ENCODE measurements around the gene CKAP2.

DNA sequence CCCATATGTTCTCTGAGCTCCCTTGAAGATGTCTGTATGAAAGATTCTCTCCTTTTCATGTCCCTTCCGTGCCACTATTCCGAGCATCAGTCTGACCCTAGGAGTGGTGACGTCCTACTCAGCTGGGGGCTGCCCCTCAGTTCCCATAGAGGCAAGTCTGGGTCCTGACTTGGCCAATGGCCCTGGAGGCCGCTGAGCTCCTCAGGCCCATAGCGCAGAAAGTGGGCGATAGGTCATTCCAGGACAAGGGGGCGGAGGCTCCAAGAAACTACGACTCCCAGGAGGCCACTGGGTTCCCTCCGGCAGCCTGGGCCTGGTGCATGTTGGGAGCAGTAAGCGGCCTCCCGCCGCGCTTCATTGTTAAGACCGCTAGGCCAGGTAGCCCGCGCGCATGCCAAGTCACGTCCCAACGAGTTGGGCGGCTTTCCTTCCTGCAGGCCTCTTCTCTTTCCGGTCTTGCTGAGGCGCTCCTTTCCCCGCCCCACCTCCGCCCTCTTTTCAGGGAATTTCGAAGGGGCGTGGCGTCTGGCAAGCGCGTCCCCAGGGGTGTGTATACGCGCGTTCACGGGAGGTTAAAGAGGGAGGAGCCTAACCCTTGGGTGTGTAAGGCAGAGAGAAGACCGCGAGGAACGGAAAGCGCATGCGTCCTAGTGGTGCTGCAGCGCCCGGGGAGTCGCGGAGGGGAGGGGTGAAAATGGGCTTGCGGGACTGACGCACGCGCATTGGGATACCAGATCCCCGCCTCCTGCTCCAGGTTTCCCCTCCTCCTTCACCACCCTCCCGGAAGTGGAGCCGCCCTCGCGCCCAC, 474 bp upstream of the WDFY2 start:
- RRBS = under 1% methylated on average over 4 of the region's 51 CpGs

- RRBS = no CpG with 5 or more reads among the region's 10 CpGs
Measured at GRCh38 chr13:51646001-51646785, 61.9 kb downstream of the WDFY2 start.

- RRBS = no CpG with 5 or more reads among the region's 2 CpGs
Measured at GRCh38 chr13:51765635-51766028, 38.3 kb downstream of the DHRS12 start.

DNA sequence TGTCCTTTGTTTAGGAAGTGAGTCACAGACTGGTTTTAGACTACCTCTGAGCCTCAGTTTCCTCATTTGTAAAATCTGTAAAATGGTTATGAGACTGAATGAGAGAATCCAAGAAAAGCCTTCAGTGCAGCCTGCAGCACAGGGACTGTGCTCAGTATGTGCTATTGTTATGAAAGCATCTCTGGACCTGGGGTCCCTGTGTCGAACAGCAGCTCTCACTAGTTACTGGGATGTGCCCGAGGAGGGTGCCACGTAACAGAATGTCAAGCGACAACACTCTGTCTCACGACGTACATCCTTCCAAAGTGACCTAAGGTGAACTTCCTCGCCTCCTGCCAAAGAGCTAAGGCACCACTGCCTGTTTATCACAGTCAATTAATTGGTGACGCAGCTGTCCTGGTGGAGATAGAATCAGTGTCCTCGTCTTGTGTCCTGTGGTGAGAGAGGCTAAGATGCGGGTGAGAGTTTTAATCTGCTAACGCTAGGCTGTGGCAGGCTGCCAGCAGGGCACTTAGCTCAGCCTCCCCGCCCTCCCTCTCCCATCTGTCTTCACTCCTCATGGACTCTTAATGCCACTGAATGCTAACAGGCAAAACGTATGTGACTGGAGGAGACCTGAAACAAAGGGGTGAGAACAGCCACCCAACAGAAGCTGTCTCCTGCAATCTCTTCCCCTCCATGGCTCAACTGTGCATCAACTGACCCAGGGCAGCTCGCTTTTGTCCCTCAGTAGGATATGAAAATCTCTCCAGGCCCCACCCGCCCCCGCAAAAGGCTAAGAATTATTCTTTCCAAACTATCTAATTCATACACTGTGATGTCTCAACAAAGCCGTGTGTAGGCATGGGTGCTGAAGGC, 17.9 kb downstream of the DHRS12 start:
- RRBS = no CpG with 5 or more reads among the region's 17 CpGs

GRCh38 chr13:51822168-51822513, 18.2 kb upstream of the DHRS12 start:
- RRBS = no CpG with 5 or more reads among the region's 7 CpGs

- RRBS = no CpG with 5 or more reads among the region's 6 CpGs
Measured at GRCh38 chr13:51851189-51851600, 6.2 kb upstream of the TMEM272 start.

GRCh38 chr13:52428199-52428968, 22.1 kb downstream of the VPS36 start:
- RRBS = no CpG with 5 or more reads among the region's 2 CpGs

DNA sequence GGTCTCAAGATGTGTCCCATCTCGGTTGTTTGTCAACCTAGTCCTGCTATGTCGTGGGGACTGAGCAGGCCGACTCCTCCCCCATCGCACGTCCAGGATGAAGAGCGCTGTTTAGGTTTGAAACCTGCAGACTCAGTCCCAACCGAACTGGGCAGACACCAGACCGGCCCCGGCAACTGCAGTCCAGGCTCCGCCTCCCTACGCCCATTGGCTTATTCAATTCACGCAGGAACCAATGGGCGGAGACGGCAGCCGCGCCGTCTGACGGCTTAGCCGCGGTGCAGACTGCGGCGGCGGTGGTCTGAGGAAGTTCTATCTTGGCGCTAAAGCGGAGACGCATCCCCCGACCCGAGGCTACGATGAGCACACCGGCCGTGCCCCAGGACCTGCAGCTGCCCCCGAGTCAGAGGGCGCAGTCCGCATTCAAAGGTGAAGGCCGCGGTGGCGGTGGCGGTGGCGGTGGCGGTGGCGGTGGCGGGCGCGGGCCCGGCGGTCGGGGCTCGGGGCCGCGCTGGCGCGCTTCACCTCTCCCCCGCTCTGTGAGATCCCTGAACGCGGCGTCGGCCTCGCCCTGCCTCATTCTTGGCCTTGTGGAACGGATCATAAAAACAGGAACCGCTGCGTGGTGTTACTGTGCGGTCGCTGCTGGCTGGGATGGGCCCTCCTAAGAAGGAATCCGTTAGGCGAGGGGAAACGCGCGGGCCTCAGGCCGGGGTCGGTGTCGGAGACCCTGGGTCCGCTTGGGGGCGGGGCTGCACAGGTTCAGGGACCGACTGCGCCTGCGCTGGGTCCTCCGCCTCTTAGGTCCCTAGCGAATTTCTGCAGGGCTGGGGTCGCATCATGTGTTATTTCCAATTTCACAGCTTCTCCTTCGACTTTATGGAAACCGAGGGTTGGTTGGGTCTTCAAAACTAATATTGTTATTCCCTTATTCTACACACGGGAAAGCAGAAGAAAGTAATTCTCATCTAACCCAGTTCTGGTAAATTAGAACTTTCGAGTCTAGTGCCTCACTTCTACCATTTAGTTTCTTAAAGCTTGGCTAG, at the start of gene CKAP2:
TSS of gene CKAP2 (plus strand) at position 281 of the 1,046 bp plus-strand sequence.
- RRBS = no CpG with 5 or more reads among the region's 83 CpGs

GRCh38 chr13:52738830-52739245, 782 bp downstream of the CNMD start:
- RRBS = 32% methylated on average over 9 of the region's 45 CpGs

DNA sequence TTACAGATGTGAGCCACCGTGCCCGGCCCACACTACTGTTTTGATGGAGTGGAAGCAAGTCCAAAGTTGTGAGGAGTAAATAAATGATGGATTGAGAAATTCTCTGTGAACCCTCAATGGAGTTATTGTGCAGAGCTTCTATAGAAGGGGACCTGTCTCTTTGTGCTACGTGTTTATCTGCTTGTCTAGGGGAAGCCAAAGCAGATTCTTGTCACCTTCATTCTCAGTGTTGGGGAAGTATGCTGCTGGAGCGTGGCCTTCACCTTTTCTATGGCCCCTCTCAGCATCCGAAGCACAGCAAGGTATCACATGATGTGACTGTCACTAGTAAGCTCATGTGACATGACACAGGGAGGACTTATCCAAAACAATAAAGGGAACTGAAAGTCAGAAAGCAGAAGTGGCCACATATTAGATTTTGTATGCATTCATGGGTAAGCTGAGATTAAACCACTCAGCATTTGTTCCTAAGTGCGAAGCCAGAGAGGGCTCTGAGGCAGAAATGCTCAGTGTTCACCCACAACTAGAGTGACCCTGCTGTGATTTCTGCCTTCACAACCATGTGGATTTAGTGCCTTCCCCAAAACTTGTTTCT, 72.7 kb upstream of the PCDH8 start:
- RRBS = no CpG with 5 or more reads among the region's 6 CpGs

DNA sequence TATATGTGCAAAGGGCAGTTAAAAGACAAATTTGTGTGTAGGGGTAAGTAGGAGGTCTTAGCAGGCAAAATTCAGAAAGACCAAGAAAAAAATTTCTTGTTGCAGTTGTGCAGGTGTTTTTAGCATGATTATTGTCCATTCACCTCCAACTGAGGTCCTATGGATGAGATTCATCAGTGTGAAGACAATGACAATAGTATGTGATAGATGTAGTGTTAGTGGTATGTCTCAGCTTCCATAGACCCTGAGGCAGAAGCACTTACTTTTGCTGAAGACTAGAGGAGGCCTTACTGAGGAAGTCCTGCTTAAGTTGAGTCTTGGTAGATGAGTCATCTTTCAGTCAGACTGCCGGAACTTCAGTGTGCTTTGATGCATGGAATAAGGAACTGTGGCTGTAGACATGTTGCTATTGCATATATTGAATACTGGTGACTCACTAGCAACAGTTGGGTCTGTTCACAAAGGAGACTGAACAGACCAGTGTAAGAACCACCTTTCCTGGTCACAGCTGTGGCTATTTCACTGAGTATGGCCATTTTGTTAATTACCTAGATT, 1000.5 kb downstream of the OLFM4 start:
- RRBS = no CpG with 5 or more reads among the region's 1 CpG

DNA sequence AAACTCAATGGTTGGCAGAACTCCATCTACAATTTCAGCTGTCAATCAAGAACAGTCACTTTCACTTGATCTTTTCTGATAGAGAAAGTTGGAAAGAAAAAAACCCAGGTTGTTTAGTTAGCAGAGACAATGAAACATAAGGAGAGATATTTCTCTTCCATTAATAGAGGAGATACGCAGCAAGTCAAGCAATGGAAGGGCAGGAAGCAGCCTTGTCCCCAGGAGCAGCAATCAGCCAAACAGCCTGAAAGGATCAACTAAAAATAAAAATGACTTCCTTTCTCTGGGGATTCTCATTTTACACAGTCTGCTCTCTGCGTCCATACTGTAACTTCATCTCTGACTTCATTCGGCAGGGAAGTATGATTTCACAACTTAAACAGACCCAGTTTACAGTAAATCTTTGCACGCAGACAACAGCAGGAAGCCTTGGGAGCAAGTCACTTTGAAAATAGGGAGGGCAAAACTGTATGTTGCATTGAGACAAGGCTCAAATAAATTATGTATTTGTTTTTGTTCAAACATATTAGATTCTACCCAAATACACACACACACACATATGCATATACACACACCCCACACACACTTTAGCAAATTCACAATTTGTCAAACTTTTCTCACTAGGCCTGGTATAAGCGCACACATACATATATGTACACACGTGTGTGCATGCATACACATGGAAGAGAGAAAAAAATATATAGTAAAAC, 826.6 kb downstream of the DIAPH3 start:
- RRBS = no CpG with 5 or more reads among the region's 6 CpGs

GRCh38 chr13:60395764-60396740, 968 bp upstream of the TDRD3 start:
- RRBS = no CpG with 5 or more reads among the region's 51 CpGs

DNA sequence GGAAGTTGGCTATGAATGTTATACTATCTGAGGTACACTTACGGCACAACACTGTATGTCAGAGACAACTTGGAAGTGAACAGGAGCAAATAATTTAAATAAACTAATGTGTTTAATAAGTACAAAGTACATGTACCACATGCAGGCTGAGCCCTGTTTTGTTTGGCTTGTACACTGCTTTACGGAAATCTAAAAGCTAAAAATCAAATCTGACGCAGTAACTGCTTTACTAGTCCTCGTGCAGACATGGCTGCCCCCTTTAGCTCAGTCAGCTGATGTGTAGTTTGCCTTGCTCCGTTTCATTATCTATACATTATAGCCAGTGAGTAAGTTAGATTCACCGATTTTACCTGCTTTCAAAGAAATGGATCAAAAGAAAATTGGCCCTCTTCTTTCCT, 36.5 kb downstream of the TDRD3 start:
- RRBS = no CpG with 5 or more reads among the region's 6 CpGs

- RRBS = no CpG with 5 or more reads among the region's 12 CpGs
Measured at GRCh38 chr13:60583116-60584132, 186.4 kb downstream of the TDRD3 start.

DNA sequence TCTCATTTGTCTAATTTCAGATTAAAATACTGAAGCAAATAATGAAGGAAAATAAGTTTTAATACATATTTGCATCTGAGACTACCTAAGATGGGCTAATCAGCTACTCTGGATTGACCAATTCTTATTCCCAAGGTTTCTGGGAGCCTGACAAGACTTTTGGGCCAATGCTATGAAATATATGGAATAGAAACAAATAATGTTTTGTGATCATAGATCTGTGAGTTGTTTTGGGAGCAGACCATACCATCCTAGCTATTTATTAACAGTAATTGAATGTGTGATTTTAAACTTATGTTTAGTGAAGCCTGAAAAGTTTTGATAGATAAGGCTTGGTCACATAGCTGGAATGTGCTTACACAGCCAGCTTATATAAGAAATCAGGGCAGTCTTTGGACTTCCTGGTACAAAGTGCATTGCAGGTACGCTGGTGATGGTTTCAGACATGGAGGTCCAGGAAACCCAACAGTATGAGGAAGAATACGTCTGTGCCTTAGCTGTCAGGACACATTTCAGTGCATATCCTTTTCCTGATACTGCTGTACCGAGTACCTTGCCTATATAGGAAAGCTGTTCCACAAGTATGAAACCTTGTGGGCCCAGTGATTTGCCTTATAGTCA, 14.7 kb upstream of the ENSG00000237378 start:
- RRBS = no CpG with 5 or more reads among the region's 3 CpGs

DNA sequence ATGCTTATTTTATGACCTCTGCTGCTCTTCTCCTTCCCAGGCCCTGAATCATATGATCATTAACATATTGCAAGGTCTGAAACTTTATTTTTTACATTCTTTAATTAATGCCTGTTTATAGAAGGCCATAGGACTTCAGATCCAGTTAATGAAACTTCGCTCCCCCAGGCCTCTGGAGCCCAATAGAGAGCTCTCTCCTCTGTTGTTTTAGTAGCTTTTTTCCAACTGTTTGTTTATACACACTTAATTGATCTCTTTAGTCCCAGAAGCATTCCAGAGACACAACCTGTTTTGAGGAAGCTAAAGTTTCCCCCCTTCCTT, 68.3 kb downstream of the DACH1 start:
- RRBS = no CpG with 5 or more reads among the region's 1 CpG

DNA sequence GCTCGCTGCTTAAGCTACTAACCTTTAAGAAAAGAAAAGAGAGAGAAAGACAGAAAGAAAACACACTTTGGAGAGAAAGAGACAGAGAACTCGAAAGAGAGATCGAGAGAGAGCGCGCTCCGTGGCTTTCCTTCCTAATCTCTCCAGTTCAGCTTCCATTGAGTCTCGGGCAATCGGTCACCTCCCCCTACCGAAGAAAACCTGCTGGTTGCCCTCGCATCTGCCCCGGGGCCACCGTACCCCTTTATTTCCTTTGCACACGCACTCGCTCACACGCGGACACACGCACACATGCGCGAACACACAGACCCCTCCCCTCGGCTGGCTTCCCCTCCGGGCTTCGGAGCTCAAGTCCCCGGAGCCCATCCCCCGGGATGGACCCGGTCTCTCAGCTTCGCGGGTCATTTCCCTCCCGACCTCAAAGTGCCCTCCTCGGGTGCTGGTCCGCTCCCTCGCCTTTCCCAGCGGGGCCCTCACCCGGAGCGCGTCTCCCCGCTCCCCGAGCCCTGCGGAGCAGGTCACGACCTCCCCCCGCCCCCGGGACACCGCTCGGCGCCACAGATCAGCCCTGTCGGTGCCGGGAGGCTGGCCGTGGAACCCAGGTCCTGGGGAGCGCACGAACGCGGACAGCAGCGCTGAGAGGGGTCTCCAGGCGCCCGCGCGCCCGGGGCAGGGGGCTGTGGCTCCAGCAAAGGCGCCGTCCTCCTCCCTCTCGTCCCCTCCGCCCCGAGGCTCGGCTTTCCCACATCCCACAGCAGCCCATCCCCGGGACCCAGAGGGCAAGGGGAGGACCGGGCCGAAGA, 1.9 kb downstream of the DACH1 start:
- RRBS = 16% methylated on average over 28 of the region's 66 CpGs